ENCODE measurements around a stretch of chr10.

- PRO-cap, 3 experiments = peak in 2 of 3 experiments; most common plus-strand start chr10:132423065 (in 1); most common minus-strand start chr10:132423052 (in 2)
- RAMPAGE, long total RNA, 4 experiments = no peak in any of the 4 experiments
- RRBS = no CpG with 5 or more reads among the region's 27 CpGs
Observed at GRCh38 chr10:132422897-132423882, 26.2 kb downstream of the PWWP2B start.

DNA sequence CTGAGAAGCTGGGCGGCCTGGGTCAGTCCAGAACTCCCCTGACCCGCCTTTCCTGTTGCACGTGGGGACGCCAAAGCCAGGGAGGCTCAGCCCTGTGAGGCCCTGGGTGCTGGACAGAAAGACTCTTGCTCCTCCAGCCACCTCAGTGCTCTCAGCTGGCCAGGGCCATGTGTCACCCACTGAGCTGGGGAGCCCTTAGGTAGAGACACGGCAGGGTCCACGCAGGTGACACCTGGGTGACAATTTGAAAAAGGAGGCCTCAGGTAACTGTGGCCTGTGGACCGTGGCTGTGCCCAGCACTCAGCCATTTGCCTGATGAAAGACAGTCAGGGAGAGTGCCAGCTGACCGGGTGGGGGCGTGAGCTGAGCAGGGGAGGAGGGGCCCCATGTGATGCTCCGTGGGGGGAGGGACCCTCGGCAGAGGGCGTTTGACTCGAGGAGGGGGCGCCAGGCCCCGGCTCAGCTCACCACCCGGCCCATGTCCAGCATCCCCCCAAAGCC, 70.2 kb downstream of the PWWP2B start:
- PRO-cap, 3 experiments = no peak in any of the 3 experiments
- RAMPAGE, long total RNA, 4 experiments = no peak in any of the 4 experiments
- RRBS = 59% methylated on average over 6 of the region's 16 CpGs

DNA sequence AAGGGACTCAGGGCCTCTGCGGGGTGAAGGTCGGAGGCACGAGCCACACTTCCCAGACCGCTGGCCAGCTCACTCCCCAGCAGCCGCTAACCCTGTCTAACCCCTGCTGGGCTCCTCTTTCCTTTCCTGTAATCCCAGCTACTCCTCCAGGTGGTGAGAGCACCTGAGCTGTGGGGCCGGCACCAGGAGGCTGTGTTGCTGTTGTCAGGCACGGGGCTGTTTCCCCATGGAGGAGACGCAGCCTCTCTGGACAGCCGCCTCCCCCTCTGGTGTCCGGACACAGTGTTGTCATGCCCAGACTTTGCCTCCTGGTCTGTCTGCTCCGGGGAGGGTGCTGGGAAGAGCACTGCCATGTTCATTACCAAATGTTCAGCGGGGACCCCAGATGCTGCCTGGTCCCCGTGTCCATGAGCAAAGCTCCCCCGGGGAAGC, 18.6 kb upstream of the INPP5A start:
- PRO-cap, 3 experiments = peak in 1 of 3 experiments; most common minus-strand start position 268 of the sequence (in 1)
- RAMPAGE, long total RNA, 4 experiments = no peak in any of the 4 experiments
- RRBS = 29% methylated on average over 7 of the region's 14 CpGs

GRCh38 chr10:132520404-132520867, 17.2 kb upstream of the INPP5A start:
- PRO-cap, 3 experiments = peak in 1 of 3 experiments; most common plus-strand start chr10:132520774 (in 1); most common minus-strand start chr10:132520657 (in 1)
- RAMPAGE, long total RNA, 4 experiments = no peak in any of the 4 experiments
- RRBS = 79% methylated on average over 7 of the region's 17 CpGs

GRCh38 chr10:132537973-132538326, 363 bp downstream of the INPP5A start:
- PRO-cap, 3 experiments = no peak in any of the 3 experiments
- RAMPAGE, long total RNA, 4 experiments = no peak in any of the 4 experiments
- RRBS = 1% methylated on average over 35 of the region's 45 CpGs

- PRO-cap, 3 experiments = peak in 1 of 3 experiments; most common plus-strand start chr10:132545102 (in 1); most common minus-strand start chr10:132545023 (in 1)
- RAMPAGE, long total RNA, 4 experiments = no peak in any of the 4 experiments
- RRBS = 23% methylated on average over 6 of the region's 23 CpGs
Observed at GRCh38 chr10:132544664-132545200, 7.1 kb downstream of the INPP5A start.

DNA sequence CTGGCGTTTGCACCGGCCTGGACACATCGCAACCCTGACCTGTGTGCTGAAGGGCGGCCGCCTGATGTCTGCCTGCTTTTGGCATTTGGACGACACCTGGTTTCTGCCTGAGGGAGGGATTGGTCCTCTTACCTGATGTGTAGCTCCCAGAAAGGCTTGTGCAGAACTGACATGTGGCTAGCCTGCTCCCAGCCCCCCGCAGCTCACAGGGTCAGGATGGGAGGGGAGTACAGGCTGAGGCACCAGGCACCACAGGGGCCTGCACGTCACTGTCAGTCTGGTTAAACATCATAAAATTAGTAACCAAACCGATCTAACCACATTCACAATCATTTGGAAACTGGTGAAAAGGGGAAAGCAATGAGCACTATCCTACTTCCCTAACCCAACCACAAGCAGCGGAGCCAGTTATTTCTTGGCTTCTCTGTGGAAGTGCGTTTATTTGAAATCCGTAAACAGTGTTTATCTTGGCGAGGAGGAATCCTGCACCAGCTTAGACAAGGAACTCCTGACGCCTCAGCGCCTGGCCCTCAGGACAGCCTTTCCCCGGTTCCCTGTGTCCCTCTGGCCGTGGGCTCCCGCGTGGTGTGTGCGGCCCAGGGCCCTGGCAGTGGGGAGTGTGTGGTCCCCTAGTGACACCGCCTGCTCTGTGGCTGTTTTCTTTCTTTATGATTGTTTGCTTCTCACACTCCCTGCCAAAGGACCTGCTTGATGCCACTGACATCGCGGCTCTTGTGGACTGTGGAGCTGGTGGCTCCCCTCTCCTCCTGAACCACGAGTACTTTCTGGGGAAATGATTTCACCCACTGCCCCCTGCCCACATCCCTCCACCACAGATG, 37.8 kb downstream of the INPP5A start:
- PRO-cap, 3 experiments = no peak in any of the 3 experiments
- RAMPAGE, long total RNA, 4 experiments = no peak in any of the 4 experiments
- RRBS = no CpG with 5 or more reads among the region's 24 CpGs

- PRO-cap, 3 experiments = no peak in any of the 3 experiments
- RAMPAGE, long total RNA, 4 experiments = no peak in any of the 4 experiments
- RRBS = no CpG with 5 or more reads among the region's 42 CpGs
Observed at GRCh38 chr10:132782409-132783652, 3.1 kb downstream of the NKX6-2 start.

- PRO-cap, 3 experiments = no peak in any of the 3 experiments
- RAMPAGE, long total RNA, 4 experiments = no peak in any of the 4 experiments
- RRBS = no CpG with 5 or more reads among the region's 20 CpGs
Observed at GRCh38 chr10:132912304-132913020, 29.9 kb downstream of the CFAP46 start.

GRCh38 chr10:133012671-133013148, 70.3 kb upstream of the CFAP46 start:
- PRO-cap, 3 experiments = no peak in any of the 3 experiments
- RAMPAGE, long total RNA, 4 experiments = no peak in any of the 4 experiments
- RRBS = 91% methylated on average over 5 of the region's 36 CpGs

- PRO-cap, 3 experiments = peak in 2 of 3 experiments; most common plus-strand start chr10:133161792 (in 2); most common minus-strand start chr10:133161392 (in 2)
- RAMPAGE, long total RNA, 4 experiments = start-site peak on the minus strand in 1 of 4 experiments, at chr10:133161577-133161611 at its widest, 5 reads per replicate
- RRBS = 7% methylated on average over 10 of the region's 45 CpGs
Observed at GRCh38 chr10:133161282-133162075, 1.5 kb downstream of the KNDC1 start.

- PRO-cap, 3 experiments = peak in 2 of 3 experiments; most common plus-strand start chr10:133235310 (in 1); most common minus-strand start chr10:133235403 (in 2)
- RAMPAGE, long total RNA, 4 experiments = no peak in any of the 4 experiments
- RRBS = 5% methylated on average over 16 of the region's 47 CpGs
Observed at GRCh38 chr10:133235234-133235842, 2.3 kb upstream of the VENTX start.

DNA sequence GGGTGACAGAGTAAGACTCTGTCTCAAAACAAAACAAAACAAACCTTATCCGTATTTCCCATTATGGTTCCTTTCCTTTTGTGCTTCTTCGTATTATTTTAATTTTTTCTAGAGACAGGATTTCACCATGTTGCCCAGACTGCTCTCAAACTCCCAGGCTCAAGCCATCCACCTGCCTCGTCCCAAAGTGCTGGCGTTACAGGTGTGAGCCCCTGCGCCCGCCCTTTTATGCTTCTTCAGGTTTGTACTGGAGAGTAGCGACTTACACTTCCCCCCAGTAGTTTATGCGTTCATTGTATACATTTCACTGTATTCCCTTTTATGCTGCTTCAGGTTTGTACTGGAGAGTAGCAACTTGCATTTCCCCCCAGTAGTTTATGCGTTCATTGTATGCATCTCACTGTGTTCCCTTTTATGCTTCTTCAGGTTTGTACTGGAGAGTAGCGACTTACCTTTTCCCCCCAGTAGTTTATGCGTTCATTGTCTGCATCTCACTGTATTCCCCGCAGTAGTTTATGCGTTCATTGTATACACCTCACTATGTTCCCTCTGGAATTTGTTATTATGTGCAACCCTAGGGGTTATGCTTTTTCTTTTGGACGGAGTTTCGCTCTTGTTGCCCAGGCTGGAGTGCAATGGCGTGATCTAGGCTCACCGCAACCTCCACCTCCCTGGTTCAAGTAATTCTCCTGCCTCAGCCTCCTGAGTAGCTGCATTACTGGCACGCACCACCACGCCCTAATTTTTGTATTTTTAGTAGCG, 7.9 kb downstream of the TUBGCP2 start:
- PRO-cap, 3 experiments = no peak in any of the 3 experiments
- RAMPAGE, long total RNA, 4 experiments = no peak in any of the 4 experiments
- RRBS = no CpG with 5 or more reads among the region's 20 CpGs

DNA sequence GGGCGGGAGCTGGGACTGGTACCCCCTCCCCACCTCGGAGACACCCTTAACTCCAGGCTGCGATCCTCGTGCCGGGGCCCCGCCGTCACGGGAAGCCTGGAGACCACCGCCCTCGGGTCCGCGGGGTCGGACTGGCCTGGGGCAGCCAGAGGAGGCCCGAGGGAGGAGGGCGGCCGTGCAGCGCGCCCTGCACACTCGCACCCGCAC, 332 bp downstream of the CALY start:
- PRO-cap, 3 experiments = no peak in any of the 3 experiments
- RAMPAGE, long total RNA, 4 experiments = no peak in any of the 4 experiments
- RRBS = 8% methylated on average over 4 of the region's 20 CpGs

DNA sequence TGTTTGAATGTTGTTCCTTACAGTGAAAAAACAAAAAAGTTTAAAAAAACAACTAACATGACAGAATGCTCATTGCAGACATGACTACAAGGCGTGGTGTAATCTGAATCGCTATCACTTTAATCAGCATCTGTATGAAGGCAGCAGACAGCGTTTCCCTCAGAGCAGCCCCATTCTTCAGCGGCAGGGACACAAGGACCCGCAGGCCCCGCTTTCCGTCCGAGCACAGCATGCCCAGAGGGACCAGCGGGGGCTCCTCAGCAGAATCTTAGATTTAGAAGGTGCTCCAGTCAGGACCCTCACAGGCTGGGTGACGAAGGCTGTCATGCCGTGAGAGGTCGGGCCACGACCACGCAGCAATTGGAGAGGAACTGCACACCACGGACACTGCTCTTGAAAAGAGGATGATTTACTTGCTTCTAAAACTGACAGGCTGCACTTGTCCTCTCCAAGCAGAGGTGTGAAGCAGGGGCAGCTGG, 4.6 kb upstream of the FUOM start:
- PRO-cap, 3 experiments = no peak in any of the 3 experiments
- RAMPAGE, long total RNA, 4 experiments = no peak in any of the 4 experiments
- RRBS = no CpG with 5 or more reads among the region's 15 CpGs

Measured in adrenal gland (tissue), 7 donors.